Skeletal muscle tissue (tissue), 7 donors: ENCODE results near the gene PIGH.

GRCh38 chr14:64501345-64501508 lies 2.4 kb downstream of the ZBTB25 start:
- PRO-cap, 3 experiments, result no peak in any of the 3 experiments
- RAMPAGE, long total RNA, result no peak

- PRO-cap, 3 experiments, result no peak in any of the 3 experiments
- RAMPAGE, long total RNA, result no peak
- RRBS, 2 experiments, result no CpG with 5 or more reads among the region's 29 CpGs
These were observed 1.3 kb upstream of the HSPA2 start for GRCh38 chr14:64539152-64539738.

DNA sequence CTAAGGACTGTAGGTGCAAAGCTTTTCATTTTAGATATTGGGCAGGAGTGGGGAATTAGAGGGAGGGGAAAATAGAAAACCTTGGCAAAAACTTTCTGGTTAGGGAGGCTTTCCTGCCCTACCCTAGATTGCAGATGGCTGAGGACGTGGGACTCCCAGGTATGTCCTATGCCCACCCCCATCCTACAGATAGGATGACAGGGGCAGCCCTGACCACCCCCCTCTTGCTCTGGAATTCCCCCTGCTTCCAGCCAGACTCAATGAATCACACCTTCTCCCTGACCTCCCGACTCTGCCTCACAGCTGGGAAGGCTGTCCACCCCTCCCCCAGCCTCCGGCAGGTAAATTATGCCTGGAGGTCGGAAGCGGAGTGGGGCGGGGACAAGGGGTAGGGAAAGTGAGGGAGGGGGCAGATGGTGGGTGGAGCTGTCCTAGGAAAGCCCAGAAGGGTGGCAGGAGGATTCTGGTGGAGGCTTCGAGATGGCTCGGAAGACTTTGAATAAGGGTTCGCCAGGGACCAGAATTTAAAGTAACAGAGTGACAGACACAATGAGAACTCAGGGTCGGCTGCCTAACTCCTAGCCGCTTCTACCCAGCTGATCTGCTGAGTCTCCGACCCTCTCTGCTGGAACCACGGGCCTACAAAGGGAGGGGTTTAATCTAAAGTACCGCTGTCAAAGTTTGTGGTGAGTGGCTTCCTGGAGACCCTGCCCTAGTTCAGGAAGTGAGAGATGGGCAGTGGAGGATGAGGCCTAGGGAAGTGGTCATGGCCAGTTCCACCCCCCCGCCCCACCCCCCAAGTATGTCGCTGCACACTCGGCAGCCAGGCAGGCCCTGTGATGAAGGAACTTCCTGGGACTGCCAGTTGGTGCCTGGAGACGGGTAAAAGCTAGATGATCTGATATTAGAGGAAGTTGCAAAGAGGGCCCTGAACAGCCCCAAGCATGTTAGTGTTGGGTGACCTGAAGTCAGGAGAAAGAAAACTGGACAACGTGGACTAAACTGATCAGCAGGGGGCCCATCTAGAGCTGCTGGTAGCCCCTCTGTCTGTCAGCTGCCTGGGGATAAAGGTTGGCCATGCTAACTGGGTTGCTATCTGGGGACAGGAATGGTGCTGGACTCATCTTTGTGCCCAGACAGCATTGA lies 4.2 kb downstream of the PLEKHG3 start:
- PRO-cap, 3 experiments, result no peak in any of the 3 experiments
- RAMPAGE, long total RNA, result no peak
- RRBS, 2 experiments, result no CpG with 5 or more reads among the region's 19 CpGs

DNA sequence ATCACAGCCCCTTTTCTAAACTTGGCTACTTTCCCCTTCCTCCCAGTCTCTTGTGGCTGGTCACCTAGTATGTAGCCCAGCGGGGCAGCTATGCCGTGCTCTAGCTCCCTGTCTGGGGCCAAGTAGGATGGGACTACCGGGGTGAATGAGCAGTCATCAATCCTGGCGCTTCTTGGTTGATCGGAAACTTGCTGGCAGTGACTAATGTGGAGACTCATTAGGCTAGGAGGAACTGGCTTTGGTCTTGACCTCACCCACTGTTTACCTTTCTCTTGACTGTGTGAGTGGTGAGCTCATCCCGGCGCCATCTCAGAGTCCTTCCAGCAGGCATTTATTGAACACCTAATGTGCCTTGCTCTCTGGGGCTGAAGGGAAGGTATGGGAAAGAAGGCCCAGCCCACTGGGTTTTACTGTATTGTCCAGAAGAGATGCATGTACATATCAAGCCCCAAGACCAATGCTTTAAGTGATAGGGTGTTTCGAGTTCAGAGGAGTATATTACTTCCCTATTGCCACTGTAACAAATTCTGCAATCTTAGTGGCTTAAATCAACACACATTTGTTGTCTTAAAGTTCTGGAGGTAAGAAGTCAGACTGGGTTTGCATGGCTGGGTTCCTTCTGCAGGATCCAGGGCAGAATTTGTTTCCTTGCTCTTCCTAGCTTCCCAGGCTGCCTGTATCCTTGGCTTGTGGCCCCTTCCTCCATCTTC lies 16.1 kb downstream of the PLEKHG3 start:
- PRO-cap, 3 experiments, result no peak in any of the 3 experiments
- RAMPAGE, long total RNA, result no peak
- RRBS, 2 experiments, result no CpG with 5 or more reads among the region's 8 CpGs

- PRO-cap, 3 experiments, result no peak in any of the 3 experiments
- RAMPAGE, long total RNA, result no peak
- RRBS, 2 experiments, result no CpG with 5 or more reads among the region's 8 CpGs
These were observed 22.4 kb downstream of the PLEKHG3 start for GRCh38 chr14:64726505-64727107.

GRCh38 chr14:64841044-64841773 lies 38.5 kb downstream of the SPTB start:
- PRO-cap, 3 experiments, result peak in 1 of 3 experiments; most common plus-strand start chr14:64841550 (in 1); most common minus-strand start chr14:64841247 (in 1)
- RAMPAGE, long total RNA, result no peak
- RRBS, 2 experiments, result no CpG with 5 or more reads among the region's 8 CpGs

- PRO-cap, 3 experiments, result peak in 2 of 3 experiments; most common plus-strand start chr14:64951199 (in 1); most common minus-strand start chr14:64951005 (in 2)
- RAMPAGE, long total RNA, result no peak
- RRBS, 2 experiments, result no CpG with 5 or more reads among the region's 16 CpGs
These were observed 8.5 kb upstream of the GPX2 start for GRCh38 chr14:64950836-64951607.

DNA sequence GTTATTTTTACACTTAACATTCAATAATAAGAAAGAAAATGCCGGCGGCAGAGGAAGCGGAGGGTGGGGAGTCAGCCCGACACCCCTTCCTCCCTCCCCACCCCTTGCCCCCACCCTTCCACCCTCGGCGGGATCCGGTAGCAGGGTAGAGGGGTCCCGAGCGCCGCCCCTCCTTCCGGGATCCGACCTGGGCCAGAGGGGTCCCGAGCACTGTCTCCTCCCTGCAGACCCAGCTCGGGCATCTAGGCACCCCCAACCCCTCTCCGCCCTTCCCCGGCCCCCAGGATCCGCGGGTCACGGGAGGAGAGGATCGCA lies 748 bp downstream of the MAX start:
- PRO-cap, 3 experiments, result no peak in any of the 3 experiments
- RAMPAGE, long total RNA, result no peak
- RRBS, 2 experiments, result under 1 to 2% methylated on average over 17 of the region's 20 CpGs

GRCh38 chr14:65102773-65103368 lies 554 bp upstream of the MAX start:
- PRO-cap, 3 experiments, result peak in 3 of 3 experiments; most common plus-strand start chr14:65102836 (in 3)
- RAMPAGE, long total RNA, result no peak
- RRBS, 2 experiments, result 1 to 3% methylated on average over 11 of the region's 45 CpGs

DNA sequence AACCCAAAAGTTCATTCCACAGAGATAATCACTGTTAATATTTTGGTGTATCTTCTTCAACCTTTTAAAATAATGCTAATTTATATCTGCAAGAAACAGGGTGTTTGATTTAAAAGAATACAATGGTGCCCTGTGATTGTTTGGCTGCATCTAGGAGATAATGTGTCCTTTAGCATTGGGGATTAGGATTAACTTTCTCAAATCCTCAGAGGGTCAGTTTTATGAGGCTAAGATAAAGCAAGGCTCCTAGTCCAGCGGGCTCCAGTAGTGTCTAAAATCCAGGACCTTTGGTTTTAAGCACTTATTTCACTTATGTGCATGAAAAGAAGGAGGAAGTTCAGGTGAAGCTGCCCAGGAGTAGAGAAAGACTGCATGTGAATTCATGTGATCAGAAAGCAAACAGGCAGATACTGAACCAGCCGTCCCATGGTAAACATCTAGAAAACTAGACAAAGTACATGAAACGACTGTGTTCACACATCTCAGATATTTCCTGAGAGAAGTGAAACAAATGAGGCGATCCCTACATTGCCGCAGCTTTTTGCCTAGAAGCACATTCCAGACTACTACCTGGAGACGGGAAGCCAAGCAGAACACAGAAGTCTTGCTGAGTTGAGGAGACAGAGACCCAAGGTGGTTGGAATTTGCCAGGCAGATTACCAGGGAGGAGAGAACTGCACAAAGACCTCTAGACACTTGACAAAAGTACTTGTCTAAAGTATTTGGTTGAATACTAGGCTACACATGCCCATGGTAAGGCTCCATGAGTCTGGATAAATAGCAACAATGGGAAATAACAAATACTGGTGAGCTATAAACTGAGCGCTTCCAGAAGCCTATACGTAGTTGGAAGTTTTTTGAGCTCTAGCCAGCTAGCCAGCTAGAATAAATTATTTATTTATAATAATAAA lies 129.2 kb upstream of the MAX start:
- PRO-cap, 3 experiments, result no peak in any of the 3 experiments
- RAMPAGE, long total RNA, result no peak
- RRBS, 2 experiments, result no CpG with 5 or more reads among the region's 8 CpGs

DNA sequence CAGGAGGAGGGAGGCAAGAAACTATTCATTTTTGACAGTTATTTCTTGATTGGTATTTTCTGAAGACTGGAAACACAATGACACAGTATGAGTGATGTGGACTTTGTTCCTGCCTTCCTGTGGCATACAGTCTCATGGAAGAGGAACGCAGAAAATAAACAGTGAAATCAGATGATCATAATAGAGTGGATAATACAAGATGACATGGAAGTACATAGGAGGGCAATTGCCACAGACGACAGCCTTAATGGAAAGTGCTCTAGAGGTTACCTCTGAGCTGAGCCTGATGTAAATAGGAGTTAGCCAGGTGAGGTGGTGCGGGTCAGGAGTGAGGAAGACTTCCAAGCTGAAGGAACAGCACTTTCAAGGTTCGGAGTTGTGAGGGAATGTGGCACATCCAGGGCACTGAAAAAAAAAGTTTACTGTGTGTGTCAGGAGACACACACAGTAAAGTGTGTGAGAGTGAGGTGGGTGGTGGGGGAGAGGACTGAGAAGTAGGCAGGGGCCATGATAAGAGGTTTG lies 140.5 kb upstream of the MAX start:
- PRO-cap, 3 experiments, result no peak in any of the 3 experiments
- RAMPAGE, long total RNA, result no peak
- RRBS, 2 experiments, result no CpG with 5 or more reads among the region's 4 CpGs

GRCh38 chr14:65482994-65483490 lies 70.5 kb downstream of the FUT8 start:
- PRO-cap, 3 experiments, result no peak in any of the 3 experiments
- RAMPAGE, long total RNA, result no peak
- RRBS, 2 experiments, result no CpG with 5 or more reads among the region's 4 CpGs

- PRO-cap, 3 experiments, result no peak in any of the 3 experiments
- RAMPAGE, long total RNA, result no peak
- RRBS, 2 experiments, result no CpG with 5 or more reads among the region's 22 CpGs
These were observed 473.0 kb upstream of the CCDC196 start for GRCh38 chr14:66013064-66013619.

GRCh38 chr14:67357999-67358422 lies 1.6 kb downstream of the ATP6V1D start:
- PRO-cap, 3 experiments, result no peak in any of the 3 experiments
- RAMPAGE, long total RNA, result no peak
- RRBS, 2 experiments, result no CpG with 5 or more reads among the region's 9 CpGs

- PRO-cap, 3 experiments, result no peak in any of the 3 experiments
- RAMPAGE, long total RNA, result no peak
- RRBS, 2 experiments, result no CpG with 5 or more reads among the region's 9 CpGs
These were observed 689 bp downstream of the EIF2S1 start for GRCh38 chr14:67360811-67361223.

GRCh38 chr14:67457697-67458245 lies 30.8 kb downstream of the TMEM229B start:
- PRO-cap, 3 experiments, result peak in 1 of 3 experiments; most common plus-strand start chr14:67458154 (in 1); most common minus-strand start chr14:67457819 (in 1)
- RAMPAGE, long total RNA, result no peak
- RRBS, 2 experiments, result no CpG with 5 or more reads among the region's 7 CpGs

DNA sequence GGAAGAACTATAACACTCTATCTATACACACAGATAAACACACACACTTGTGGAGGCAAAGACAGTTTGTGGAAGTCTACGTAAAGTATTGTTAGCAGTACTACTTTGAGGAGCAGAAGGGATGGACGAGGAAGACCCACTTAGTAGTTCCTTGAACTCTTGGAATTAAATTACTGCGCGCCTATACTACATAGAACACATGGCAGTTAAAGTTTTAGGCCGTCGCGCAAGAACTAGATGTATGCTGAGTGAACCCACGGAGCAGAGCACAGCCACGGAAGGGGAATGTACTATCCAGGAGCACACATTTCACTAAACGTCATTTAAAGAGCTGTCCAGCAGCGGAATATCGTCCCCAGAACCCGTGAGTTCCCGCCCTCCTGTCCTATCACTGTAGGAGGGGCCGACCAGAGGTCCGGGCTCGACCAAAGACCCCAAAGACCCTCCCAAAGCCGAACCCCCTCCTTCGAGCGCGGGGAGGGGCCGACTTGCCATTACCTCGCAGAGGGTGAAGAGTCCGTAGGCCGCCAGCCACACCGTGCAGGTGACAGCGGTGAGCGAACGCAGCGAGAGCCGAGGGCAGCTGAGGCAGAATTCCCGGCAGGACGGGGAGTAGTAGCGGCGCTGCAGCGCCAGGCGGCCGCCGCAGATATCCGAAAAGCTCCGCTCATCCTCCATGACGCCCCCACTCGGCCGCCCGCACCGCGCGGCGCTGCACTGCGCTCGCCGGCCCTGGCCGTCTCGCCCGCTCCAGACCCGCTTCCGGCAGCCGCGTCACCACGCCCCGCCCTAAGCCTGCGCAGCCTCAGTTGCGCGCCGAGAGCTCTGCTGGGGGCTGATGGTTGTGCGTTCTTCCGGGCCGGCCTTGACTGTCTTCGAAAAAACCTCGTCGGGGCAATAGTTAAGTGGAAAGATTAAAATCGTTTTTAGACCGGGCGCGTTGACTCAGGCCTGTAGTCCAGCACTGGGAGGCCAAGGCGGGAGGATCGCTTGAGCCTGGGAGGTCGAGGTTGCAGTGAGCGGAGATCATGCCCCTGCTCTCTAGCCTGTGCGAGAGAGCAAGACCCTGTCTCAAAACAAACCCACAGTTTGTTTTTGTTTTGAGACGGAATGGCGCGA lies at the start of gene PIGH:
Gene PIGH, minus strand, starts transcription at position 743 of the 1,119 bp plus-strand sequence.
- PRO-cap, 3 experiments, result peak in 3 of 3 experiments; most common plus-strand start position 819 of the sequence (in 2); most common minus-strand start position 736 of the sequence (in 3)
- RAMPAGE, long total RNA, result no peak
- RRBS, 2 experiments, result 2% methylated on average over 18 to 23 of the region's 83 CpGs

- PRO-cap, 3 experiments, result no peak in any of the 3 experiments
- RAMPAGE, long total RNA, result no peak
- RRBS, 2 experiments, result no CpG with 5 or more reads among the region's 4 CpGs
These were observed 318.1 kb downstream of the RAD51B start for GRCh38 chr14:68137458-68138386.

DNA sequence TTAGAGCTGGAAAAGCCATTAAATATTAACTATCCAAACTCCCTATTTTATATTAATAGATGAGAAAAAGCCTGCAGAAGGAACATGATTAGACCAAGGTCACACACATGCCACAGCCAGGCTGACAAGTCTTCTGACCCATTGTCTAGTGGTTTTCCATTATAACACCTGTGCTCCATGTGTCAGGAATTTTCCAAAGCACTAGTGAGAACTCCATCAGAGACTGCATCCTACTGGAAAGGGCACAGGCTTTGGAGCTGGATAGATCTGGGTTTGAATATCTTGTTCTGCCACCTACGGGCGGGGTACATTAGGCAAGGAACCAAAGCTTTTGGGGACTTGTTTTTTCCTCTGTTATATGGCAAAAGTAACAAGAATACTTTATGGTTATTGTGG lies 325.5 kb downstream of the RAD51B start:
- PRO-cap, 3 experiments, result no peak in any of the 3 experiments
- RAMPAGE, long total RNA, result no peak
- RRBS, 2 experiments, result no CpG with 5 or more reads among the region's 2 CpGs

DNA sequence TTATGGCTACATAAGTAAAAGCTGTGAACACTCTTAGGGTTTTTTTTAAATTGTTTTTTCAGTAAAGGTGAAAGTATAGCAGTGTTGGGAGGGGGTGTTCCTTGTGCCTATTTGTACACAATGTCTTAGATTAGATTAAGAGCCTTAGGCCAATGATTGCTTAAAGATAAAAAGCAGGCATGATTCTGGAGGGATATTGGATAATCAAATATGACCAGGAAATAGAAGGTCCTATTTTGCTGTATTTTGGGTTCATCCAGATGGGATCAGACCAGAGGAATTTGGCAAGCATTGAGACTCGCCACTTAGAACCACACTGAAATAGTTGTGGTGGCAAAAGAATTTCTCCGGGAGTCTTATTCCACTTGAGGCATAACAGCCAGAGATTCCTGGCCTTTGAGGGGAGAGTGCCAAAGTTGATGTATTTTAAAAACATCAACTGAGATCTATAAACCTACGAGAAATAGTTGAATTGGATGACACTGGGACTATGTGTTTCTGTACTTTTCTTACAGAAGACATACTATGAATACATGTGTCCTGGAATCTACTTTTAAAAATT lies 327.2 kb downstream of the RAD51B start:
- PRO-cap, 3 experiments, result no peak in any of the 3 experiments
- RAMPAGE, long total RNA, result no peak
- RRBS, 2 experiments, result no CpG with 5 or more reads among the region's 3 CpGs